Pericardium fibroblast (primary cell): ENCODE results near the gene SRPK2.

DNA sequence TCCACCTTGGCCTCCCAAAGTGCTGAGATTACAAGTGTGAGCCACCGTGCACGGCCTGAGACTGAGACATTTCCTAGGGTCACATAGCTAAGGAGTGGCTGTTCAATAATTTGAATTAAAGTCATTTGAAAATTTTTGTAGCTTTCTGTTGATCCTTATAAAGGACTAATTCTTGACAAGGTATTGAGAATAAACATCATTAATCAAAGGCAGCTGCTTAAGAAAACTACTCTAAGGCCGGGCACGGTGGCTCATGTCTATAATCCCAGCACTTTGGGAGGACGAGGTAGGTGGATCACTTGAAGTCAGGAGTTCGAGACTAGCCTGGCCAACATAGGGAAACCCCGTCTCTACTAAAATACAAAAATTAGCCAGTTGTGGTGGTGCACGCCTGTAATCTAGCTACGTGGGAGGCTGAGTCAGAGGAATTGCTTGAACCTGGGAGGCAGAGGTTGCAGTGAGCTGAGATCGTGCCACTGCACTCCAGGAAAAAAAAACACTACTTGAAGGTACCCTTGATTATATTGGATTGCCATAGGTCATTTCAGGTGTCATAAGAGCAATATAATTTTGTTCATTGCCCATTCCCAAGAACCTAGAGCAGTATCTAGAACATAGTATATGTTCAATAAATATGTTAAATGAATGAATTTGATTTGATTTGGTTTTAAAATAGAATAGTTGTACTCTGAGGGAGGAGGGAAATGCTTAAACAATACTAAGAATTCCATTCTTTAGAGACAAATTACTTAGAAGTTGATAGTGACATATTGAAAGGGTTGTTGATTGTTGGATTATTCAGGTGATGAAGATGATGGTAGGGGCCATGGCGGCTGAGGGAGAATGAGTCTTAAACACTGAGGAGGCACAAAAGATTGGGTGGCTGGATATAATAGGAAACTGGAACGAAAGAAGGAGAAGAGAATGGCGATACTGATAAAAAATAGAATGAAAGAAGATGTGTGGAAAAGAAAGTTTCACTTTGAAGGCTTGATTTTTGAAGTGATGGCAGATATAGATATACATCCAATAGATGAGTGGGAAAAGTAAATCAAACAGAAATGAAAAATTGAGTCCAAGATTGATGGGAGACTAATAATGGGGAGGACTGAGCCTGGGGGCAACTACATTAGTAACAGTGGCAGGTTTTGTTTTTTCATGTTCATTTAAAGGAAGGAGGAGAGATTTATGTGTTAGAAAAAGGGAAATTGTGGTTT is 15.2 kb downstream of the KMT2E start:
- RAMPAGE, long total RNA = no peak

DNA sequence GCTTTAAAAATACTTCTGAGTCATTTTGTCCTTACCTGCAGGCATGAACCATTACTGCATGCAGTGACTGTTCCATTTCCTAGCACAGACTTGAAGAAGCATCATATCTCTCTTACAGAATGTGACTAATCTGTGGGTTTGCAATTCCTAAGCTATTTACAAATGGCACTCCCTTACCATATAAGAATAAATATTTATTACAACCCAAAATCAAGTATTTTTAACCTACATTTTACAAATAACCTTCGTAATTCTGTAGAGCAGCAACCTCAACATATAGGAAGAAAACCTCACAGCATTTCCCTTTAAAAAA is 120.6 kb downstream of the SRPK2 start:
- RAMPAGE, long total RNA = no peak

GRCh38 chr7:105388565-105389653 is at the start of gene SRPK2:
Gene SRPK2 (minus strand): TSS chr7:105388921.
- RAMPAGE, long total RNA = start-site peak on the minus strand at chr7:105388894-105388926, 404 and 94 reads in 2 replicates

DNA sequence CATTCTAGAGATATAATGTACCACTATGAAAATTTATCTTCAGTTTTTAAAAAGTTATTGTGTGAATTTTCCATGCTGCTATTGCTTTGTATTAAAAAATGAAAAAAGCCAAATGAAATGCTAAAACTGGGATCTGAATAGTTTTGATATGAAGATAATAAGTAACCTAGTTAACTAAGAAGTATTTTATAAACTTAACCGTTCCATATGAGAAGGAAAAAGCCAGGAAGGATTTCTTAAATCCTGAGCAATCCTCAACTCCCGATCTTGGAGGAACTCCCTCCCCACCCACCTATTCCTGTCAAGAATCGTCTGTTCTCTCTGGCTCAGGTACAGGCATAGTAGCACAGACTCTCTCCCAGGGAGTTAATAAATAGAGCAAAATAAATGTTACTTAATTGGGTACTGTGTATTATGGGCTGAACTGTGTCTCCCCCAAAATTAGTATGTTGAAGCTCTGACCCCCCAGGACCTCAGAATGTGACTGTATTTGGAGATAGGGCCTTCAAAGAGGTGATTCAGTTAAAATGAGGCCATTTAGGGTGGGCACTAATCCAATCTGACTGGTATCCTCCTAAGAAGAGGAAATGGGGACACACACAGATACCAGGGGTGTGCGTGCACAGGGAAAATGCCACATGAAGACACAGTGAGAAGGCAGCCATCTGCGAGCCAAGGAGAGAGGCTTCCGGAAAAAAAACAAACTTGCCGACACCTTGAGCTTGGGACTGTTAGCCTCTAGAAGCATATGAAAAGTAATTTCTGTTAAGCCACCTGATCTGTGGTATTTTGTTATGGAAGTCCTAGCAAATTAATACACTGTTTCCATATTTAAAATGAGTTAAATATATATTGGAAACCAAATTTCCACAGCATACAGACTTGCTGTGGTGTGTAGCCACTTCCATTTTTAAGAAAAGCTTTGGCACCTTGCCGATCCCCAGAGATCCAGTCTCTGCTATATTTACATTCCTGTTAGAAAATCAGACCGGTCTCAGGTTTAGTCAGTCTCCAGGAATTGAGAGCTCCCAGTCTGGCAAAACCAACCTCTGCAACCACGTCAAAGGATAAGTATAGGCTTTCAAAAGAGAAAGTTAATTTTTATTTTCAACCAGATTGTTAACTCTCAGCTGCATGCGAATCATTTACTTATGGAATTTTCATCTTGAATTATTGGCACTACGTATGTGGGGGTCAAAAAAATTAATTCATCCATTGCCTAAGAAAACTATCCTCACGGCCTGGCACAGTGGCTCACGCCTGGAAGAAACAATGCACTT is 28.5 kb downstream of the PUS7 start:
- RAMPAGE, long total RNA = no peak

GRCh38 chr7:105638096-105638666 is 56.9 kb upstream of the EFCAB10 start:
- RAMPAGE, long total RNA = no peak

DNA sequence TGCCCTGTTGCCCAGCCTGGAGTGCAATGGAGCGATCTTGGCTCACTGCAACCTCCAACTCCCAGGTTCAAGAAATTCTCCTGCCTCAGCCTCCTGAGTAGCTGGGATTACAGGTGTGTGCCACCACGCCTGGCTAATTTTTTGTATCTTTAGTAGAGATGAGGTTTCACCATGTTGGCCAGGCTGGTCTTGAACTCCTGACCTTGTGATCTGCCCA is 80.7 kb upstream of the EFCAB10 start:
- RAMPAGE, long total RNA = no peak

DNA sequence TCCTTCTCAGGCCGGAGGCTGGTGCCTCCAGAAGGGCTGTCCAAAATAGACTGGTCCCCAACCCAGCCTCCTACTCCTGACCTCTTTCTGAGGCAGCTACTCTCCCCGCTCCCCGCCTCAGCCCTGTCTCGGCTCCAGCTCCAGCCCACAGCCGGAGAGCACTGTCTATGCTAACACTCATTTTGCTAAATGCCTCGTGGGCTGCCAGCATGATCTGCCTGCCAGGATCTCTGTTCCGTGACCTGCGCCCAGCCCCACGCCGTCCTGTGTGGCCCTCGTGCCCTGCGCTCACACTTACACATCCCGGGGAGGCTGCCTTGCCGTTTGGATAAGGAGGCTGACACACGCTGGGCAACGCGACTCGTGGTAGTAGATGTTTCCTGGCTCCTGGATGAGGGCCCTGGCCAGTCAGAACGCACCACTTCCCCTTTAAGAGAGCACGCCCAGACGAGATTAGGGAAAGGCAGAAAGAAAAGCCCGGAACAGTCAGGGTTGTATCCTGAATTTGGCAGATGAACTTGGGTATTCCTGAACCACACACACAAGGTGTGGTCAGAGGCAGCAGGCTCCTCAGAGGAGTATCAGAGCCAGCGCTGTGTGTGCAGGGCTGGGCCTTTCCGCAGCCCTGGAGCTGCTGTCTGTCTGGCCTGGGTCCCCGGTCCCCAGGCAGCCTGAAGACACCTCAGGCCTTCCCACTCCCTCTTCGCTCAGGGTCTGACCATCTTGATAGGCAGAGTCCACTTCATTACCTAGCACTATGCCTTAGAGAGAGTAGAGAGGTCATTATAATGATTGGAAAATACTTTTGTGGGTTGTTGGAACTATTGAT is 97.7 kb upstream of the EFCAB10 start:
- RAMPAGE, long total RNA = no peak

- RAMPAGE, long total RNA = no peak
Measured at GRCh38 chr7:105691520-105692322, 110.4 kb upstream of the EFCAB10 start.

DNA sequence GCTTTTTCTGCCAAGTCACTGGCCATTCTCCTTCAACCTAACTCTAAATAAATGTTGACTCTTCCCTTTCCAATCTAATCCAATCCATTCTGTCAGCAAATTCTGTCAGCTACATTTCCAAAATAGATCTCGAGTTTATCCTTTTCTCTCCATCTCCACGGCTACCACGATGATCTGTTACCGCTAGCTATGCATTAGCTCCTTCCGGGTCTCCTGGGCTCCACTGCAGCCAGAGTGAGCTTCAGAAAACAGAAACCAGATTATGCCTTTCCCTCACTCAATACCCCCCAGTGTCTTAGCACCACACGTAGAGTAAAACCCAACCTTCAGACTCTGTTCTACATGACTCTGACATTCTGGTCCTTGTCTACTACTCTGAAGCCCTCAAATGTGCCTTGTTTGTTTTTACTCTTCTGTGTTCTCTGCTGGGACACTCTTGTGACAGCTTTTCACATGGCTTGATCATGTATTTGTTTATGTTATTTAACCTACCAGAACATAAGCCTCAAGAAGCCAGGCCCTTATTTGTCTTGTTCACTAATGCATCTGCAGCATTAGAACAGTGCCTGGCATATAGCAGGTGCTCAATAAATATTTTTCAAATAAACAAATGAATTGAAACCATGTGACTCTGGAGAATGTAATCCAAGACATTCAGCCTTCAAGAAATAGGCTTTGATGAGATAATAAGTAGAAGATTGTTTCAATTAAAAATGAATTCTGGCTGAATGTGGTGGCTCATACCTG is 98.7 kb downstream of the ATXN7L1 start:
- RAMPAGE, long total RNA = no peak

DNA sequence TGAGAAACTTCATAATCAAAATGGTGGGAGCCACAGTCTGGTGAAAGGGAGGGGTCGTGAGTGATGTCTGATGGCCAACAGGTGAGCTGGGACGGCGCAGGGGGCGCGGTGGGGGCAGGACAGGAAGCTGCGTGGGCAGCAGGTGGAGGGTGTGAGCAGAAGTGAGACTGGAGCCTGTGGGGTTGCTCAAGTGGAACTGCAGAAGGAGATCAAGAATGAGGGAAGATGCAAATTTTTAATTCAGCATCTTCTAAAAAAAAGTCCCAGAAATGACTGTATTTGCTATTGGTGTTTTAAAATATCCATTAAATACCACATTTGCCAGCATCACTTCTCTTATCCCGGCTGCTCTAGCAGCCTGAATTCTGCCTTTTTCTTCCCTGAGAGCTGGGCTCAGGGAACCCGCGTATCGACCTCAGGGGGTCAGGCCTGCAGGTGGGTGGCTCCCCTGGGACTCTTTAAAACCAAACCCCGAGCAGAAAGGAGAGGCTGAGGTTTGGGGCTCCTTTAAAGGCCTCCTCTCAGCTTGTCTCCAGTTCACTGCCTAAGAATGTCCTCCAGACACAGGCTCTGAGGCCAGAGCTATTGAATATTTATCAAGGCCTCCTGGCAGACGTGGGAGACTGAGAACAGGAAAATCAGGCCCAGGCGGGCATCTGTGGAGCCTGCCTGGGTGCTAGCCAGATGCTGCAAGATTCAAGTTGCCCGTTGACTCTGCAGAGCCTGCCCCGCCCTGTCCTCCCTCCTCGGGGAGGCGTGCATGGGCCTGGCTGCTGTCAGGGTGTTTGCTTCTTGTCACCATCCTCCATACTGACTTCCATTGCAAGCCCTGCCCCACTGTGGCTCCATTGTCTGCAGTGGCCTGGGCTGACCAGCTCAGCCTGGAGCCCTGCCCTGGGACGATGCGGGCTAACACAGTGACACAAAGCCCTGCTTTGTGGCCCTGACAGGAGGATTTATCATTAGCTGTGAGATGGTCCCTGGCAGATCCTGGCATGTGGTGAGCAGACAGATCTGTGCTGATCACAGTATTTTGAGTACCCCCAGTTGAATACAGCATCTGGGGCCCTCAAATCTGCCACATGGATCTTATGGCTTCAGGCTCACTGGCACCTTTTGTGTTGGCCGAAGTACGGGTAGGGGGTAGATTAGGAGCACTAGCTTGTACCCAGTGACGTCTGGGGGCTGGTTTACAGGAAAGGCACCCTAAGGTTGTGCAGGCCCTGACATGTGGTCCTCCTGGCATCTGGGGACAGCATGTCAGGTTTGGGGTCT is 53.7 kb downstream of the SYPL1 start:
- RAMPAGE, long total RNA = no peak

GRCh38 chr7:106062364-106063083 is 49.6 kb downstream of the SYPL1 start:
- RAMPAGE, long total RNA = no peak

DNA sequence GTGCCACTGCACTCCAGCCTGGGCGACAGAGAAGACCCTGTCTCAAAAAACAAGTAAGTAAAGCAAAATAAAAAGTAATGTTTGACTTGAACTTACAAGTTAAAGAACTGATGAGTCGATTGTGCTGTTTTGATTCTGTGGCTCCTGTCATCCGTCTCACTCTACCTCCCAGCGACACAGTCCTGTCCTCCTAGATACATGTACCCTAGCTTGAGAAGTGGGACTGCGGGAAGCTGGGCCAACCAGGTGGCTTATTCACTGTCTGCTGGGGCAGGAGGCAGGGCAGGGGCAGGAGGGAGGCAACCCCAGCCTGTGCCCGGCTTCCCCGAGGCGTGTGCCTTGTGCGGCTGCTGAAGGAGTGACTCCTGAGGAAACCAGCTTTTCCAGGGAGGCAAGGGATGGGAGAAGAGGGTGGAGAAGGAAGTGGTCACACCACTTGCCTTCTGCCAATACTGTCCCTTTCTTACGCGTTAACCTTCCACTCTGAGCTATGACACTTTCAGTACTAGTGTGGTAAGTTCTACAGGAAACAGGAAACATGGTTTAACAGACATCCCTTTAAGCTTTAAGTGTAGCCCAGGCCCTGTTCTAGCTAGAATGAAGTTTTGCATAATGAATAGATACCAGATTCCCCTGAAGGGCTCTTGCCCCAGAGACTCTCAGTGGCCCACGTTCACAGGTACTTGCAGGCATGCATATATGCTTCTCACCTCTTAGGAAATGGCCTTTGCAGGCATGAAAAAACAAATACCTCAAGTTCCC is 40.7 kb downstream of the SYPL1 start:
- RAMPAGE, long total RNA = no peak

DNA sequence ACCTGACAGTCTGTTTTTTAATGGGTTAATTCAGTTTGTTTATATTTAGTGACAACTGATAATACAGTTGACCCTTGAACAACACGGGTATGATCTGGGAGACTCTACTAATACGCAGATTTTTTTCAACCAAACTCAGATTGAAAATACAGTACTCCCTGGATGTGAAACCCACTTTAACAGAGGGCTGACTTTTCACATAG is 69.8 kb upstream of the SYPL1 start:
- RAMPAGE, long total RNA = no peak

DNA sequence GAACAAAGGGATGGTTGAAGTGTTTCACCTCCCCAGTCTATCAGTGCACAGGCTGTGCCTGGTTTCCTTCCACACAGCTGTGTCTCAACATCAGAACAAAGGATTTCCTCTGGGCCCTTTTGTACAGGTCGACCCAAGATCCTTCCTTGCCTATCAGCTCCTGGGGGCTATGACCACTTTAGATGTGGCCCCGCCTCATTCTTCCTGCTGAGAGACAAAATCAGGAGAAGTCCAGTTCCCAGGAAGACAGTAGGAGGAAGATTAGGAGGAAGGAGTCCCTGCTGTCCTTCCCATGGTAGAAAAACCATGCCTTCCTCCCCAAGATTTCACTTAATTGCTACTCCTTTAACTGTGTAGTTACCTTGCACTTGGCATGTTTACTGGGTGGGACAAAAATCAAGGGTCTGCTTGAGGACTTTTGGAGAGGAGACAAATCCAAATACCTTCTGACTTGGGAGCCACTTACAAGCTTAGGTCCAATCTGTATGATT is 65.5 kb downstream of the NAMPT start:
- RAMPAGE, long total RNA = no peak

- RAMPAGE, long total RNA = no peak
Measured at GRCh38 chr7:106248765-106249432, 35.9 kb downstream of the NAMPT start.

GRCh38 chr7:106257448-106258692 is 26.9 kb downstream of the NAMPT start:
- RAMPAGE, long total RNA = no peak

DNA sequence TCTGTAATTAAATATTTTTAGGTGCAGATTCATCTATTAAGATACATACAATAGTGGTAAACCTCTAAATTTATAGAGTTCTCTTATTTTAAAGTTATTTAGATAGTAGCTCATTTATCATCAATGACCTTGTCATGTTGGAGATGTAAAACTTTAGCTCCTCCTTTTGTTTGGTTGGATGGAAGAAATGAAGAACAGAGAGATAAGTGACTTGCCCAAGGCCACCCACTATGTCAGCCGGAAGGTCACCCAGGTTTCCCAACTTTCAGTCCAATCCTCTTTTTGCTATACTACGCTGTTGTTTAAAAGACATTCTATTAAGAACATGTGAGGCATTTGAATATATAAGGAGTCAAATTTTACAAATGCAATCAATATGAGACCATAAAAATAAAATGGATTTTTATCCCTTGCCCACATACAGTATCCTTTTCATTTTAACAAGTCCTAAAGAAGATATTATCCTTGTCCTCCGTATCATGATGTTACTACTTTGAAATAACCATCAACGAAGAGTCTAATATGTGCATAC is 18.8 kb downstream of the NAMPT start:
- RAMPAGE, long total RNA = no peak

DNA sequence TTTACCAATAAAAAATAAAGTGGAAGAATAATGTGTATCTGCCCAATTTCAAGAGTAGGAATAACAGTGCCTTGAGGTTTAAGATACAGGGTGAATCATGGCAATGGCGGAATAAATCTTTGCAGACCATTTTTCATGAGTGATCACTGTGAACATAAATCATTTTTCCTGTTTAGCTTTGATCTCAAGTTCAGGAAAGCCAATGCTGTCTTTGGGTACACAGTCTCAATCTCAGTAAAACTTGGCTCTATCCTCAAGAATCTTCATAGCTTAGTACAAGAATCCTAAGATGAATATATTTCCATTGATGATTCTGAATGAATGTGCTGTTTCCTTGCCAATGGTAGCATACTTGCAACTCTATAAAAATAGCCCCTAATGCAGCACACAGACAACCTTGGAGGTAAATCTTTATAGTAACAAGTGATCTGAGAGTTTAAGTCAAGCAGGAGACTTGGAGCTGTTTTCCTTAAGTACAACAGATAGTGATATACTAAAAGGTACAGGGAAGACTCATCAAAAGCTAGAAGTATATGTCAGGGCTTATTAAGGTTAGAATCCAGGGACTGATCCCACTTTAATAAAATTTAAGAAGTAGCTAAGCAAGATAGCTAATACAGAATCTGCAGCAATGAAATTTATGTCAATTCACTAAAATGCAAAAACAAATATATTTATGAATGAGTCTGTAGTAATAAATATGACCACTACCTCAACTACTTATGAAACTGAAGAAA is 6.7 kb downstream of the NAMPT start:
- RAMPAGE, long total RNA = no peak

GRCh38 chr7:106345248-106346324 is 60.8 kb upstream of the NAMPT start:
- RAMPAGE, long total RNA = no peak

DNA sequence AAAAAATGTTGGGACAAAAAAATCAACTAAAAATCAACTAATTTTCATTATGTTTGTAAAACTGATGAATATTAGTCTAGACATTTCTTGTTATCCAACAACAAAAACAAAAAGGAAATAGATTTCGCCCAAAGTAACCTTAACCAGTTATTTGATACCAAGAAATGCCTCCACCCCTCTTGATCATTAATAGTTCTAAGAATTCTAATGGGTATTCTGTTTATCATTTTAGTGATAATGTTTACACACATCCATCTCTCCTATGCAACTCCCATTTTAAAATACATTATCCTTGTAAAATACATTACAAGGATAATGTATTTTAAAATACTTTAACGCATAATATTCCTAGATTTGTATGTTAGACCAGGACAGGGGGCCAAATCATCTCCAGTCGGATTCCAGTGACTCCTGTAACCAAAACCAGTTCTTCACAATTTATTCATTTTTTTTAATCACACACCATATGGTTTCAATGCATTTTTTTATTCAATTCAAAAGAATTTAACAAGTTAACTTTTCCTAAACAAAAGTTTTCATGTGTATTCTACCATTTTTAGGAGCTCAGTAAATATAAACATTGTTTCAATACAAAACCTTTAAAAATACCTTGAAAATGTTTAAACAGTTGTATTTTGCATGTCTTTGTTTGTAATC is 1.9 kb downstream of the CCDC71L start:
- RAMPAGE, long total RNA = no peak